Umbilical cord (tissue), 2 donors: ENCODE data around the gene RGS19.

GRCh38 chr20:63885375-63885959 lies 9.5 kb upstream of the DNAJC5 start:
- RAMPAGE, long total RNA, result no peak

DNA sequence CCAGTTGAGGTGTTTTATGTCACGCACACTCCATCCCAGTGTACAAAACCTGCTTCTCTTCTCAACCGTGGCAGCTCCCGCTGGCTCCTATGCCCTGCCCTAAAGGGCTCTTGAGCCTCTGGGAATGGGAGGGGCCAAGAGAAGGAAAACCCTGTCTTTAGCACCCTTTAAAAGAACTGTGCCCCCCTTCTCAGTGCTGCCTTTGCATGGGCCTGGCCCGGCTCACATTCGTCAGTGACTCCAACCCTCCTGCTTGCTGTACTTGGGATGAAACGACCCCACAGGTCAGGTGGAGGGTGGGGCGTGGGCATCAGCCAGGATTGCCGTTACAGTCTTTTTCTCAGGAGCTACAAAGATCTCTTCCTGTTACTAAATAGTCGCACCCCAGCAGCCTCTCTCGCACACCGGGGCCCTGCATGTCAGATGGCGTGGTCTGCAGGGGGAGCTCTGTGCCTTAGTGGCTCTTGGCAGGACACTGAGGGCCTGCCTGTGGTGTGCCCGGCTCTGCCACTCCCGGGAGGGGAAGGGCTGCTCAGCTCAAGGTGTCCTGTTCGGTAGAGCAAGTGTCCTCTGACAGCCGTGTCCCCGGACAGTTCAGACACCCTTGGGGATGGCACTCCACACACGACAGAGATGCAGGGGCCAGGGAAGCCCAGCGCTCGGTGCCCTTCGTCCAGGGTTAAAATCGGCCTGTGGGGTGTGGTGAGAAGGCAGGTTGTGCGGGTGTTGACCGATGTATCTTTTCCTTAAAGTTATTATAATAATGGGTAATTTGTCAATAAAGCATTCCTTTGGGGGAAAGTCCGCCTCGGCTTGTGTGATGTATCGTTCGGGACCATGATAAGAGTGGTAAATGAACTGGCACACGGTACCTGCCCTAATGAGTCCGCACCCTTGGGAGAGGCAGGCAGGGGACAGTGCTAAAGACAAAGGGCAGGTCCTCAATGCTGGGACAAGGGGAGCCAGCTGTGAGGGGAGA lies 3.9 kb upstream of the DNAJC5 start:
- RAMPAGE, long total RNA, result no peak

DNA sequence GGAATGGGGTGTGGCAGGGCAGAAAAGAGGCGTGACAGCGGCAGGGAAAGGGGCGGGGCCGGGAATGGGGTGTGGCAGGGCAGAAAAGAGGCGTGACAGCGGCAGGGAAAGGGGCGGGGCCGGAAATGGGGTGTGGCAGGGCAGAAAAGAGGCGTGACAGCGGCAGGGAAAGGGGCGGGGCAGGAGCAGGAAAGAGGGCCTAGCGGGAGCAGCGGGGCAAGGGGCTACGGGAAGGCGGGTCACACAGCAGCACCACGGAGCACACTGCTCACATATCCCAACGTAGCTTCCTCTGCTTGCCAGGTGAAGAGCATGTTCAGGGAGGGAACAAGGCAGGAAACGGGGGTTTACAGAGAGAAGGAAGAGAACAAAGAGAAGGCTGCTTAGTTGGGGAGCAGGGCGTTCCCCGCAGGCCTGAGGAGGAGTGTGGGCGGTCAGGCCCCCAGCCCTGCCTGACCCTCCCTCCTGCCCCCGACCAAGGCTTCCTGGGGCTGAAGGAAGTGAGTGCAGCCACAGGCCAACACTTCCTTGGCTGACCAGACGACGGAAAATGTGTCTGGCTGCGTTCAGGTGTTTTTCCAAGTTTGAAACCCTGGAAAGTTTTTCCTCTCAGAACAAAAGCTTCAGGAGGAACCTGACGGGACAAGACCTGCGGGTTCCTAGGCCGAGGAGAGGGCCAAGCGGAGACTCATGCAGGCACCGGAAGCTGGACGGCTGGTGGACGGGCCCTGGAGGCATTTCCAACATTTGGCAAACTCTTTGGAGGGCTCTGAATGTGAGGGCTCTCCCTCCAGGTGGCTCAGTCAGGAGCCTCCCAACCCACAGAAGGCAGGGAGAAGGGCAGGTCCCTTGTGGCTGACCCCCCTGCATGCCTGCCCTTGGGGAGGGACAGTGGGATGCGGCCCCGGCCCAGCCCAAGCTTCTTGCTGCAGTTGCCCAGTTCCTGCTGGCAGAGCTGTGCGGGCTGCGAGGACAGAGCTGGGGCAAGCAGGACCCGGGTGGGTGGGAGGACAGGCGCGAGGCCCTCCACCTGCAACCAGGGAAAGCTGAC lies 13.7 kb downstream of the UCKL1 start:
- RAMPAGE, long total RNA, result no peak

- RAMPAGE, long total RNA, result no peak
Measured at GRCh38 chr20:63964225-63964819, 5.4 kb downstream of the ZNF512B start.

GRCh38 chr20:64047259-64048442 lies 1.8 kb downstream of the SOX18 start:
- RAMPAGE, long total RNA, result no peak

DNA sequence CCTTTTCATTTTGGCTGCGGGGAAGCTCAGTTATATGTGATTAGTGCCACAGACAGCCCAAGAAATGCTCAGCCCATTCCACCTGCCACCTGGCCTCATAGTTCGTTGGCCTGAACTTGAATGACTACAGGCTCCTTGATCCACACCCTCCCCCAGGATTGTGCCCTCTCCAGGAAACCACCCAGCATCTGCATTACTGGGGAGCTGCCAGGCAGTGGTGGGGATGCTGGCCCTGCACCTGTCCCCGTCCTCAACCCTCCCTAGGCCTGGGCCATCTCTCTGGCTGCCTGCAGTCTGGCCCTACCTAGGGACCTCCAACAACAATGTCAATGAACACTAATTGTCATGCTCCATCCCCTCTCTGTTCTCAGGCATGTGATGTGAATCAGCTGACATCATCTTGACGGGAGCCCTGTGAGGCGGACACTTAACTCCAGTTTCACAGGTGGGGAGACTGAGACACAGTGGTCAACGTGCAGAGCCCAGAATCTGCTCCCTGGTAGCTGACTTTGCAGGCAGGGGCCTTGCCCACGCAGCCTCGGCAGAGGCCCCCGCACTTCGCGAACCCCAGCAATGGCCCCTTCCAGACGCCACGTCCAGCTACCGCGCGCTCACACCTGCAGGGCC lies 826 bp upstream of the TCEA2 start:
- RAMPAGE, long total RNA, result no peak

- RAMPAGE, long total RNA, result no peak
Measured at GRCh38 chr20:64077705-64078625, 1.4 kb downstream of the RGS19 start.

DNA sequence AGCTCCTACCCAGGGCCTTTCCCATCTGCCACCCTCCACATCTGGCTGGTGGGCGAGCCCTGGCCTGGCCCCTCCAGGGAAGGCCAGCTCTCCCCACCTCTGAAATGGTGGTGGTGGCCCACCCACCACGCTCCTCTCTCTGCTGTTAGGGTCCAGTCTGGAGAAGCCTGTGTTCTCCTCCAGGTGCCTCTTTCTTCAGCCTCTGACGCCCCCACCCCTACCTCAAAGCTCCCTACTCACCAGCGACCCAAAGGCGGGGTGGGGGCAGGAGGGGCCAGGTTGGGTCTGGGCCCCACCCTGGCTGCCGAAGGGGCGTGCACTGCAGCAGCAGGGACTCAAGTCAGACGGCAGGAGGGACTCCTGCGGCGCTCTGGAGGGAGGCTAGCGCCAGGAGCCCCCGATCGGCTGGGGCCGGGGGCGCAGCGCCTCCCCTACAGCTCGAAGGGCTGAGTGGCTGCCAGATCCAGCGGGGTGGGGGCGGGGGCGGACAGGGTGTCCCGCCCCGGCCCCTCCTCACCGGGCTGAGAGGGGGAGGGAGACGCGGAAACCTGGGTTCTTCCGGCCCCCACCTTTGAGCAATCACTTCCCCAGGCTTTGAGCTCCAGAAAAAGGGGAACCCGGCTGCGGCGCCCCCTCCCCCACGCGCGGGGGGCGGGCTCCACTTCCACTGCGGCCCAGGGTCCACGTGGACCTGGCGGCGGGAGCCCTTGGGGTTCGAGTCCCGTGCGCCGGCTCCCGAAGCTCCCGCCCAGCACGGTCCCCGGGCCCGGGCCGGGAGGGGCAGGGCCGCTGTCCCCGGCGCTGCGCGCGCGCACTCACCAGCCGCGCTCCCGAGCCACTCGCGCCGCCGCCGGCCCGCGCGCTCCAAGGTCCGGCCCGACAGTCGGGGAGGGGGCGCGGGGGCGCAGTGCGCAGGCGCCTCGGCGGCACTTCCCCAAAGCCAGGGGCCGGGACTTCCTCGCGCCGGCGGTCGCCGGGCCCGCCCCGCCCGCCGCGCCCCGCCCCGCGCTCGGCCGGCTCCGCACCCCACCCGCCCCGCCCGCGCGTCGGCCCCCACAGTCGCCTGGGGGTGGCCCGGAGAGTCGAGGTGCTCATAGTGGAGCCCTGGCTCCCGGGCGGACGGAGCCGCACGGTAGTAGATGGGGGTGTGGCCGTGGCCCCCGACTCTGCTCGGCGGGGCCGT lies at the start of gene RGS19:
Gene RGS19 (minus strand): TSS at position 465 of the 1,183 bp plus-strand sequence.
- RAMPAGE, long total RNA, result no peak

DNA sequence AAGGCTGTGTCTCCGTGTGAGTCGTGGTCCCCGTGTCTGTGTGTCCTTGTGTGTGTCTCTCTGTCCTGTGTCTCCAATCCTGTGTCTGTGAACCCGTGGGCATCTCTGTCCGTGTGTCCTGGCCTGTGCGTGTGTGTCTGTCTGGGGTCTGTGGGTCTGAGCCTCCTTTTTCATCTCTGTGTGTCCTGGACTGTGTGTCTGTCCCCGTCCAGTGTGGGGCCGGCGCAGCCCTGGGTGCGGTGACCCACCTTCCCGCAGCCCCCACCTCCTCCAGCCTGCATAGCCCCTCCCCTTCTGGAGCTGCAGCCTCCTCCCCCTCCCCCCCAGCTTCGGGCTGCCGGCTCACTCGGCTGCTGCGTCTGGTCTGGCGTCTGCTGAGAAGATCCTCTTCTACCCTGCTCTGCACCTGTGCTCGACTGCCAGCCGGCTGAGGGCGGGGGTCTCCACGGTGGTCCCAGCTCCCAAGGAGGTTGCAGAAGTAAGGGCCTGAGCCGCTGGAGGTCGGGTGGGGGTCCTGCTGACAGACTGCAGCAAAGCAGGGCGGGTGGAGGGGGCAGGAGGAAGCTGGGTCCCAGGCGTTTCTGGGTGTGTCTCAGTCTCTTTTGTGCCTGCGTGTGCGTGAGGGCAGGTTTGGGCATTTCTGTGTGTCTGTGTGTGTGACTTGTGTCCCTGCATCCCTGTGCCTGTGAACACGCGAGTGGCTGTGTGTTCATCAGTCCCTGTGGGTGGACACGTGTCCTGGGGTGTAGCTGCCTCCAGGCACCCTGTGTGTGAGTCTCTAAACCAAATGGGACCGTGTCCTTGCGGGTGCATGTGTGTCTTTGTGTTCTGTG lies 7.7 kb upstream of the LKAAEAR1 start:
- RAMPAGE, long total RNA, result no peak

GRCh38 chr20:64213798-64214156 lies 41.8 kb upstream of the PCMTD2 start:
- RAMPAGE, long total RNA, result no peak

GRCh38 chr20:64222168-64222581 lies 33.4 kb upstream of the PCMTD2 start:
- RAMPAGE, long total RNA, result no peak

DNA sequence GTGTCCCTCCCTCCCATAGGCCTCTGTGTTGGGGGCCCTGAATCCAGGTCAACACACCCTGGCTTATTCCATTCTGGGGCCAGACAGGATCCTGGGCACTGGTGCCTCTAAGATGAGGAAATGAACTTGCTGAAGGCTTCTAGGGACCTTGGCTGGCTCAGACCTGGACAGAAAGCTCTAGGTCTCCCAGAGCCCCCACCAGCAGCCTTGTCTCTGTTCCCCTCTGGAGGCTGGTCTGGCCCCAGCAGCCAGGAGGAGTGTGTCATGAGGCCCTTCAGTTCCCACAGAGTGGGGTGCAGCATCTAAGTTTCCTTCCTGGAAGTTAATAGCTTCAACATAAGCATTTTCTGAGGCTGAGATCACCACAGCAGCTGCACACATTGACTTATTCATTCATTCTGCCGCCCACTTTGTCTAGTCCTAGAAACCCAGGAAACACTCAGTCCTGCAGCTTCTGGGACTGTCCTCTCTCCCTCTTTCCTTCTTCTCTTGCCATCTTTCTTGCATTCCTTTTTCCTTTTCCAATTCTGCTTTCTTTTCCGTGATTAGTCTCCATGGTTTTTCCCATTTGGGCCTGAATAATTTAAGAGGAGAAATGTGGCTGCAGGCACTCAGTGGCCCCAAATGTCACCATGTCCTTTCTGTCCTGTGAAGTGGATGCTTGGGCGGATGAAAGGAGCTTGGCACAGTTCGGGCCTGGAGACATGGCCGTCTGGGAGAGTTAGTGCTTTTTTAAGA lies 31.2 kb upstream of the PCMTD2 start:
- RAMPAGE, long total RNA, result no peak

GRCh38 chr20:64260987-64261670 lies 5.6 kb downstream of the PCMTD2 start:
- RAMPAGE, long total RNA, result no peak